Trachea (tissue), 1 donor: ENCODE data around the gene GNLY.

- PRO-cap = no peak
Observed at GRCh38 chr2:85605441-85606688, 3.4 kb upstream of the TMEM150A start.

GRCh38 chr2:85663219-85663872, 4.7 kb downstream of the SFTPB start:
- PRO-cap = no peak

GRCh38 chr2:85693947-85694684, at the start of gene GNLY:
TSS of gene GNLY (plus strand) at chr2:85694358.
- PRO-cap = no peak

GRCh38 chr2:85704928-85705512, 10.9 kb downstream of the GNLY start:
- PRO-cap = no peak

DNA sequence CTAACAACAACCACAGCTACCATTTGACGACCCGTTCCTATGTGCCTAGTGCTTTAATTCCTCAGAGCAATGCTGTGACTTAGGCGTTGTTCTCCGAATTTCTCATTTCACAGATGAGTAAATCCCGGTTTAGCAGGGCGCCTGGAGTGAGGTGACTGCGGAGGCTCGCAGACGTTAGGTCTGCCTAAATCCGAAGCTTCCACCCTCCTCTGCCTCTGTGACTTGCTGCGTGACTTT, 820 bp upstream of the ATOH8 start:
- PRO-cap = no peak

DNA sequence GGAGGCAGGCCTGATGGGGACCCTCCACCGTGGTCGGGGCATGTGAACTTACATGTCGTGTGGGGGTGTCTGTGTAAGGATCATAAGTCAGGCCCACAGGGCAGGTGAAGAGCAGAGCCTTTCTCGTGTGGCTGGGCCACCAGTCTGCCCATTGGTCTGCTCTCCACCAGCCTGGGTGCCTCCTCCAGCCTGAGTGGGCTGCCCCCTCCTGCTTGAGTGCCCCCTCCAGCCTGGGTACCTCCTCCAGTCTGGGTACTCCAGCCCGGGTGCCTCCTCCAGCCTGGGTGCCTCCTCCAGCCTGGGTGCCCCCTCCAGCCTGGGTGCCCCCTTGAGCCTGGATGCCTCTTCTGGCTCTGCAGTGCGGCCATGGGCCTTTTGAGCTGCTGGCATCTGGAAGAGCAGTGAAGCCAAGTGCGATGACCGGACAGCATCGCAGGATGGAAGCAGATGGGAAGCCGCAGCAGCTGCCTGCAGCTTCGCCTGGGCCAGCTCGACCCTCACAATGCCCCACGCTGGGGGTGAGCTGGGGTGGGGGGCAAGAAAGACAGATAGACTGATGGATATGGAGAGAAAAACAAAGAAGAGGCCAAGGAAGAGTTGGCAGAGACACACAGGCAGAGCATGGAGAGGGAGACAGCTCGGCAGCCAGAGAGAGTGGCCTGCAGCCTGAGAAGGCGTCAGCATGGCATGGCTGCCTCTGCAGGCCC, 25.1 kb downstream of the ATOH8 start:
- PRO-cap = no peak

DNA sequence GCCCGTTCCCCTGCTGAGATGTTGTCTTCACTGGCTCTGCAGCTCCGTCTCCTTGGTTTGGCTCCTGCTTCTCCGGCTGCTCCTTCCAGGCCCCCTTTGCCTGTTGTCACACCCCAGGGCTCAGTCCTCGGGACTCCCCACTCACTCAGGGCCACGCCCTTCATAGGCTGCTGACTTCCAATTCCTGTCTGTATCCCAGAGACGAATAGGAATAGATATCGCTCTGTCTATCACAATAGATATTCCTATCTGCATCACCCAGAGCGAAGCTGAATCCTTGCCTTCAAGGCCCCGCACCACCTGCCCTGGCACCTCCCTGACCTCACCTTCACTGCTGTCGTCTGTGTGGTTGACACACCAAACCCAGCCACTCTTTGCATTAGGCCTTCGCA, 43.3 kb downstream of the ATOH8 start:
- PRO-cap = no peak

GRCh38 chr2:85851076-85851982, 37.5 kb downstream of the ST3GAL5 start:
- PRO-cap = no peak

GRCh38 chr2:85907781-85908430, 19.1 kb upstream of the ST3GAL5 start:
- PRO-cap = no peak

- PRO-cap = no peak
Observed at GRCh38 chr2:85951534-85952381, 63.0 kb upstream of the ST3GAL5 start.

- PRO-cap = no peak
Observed at GRCh38 chr2:86000266-86000660, 105.4 kb downstream of the POLR1A start.

DNA sequence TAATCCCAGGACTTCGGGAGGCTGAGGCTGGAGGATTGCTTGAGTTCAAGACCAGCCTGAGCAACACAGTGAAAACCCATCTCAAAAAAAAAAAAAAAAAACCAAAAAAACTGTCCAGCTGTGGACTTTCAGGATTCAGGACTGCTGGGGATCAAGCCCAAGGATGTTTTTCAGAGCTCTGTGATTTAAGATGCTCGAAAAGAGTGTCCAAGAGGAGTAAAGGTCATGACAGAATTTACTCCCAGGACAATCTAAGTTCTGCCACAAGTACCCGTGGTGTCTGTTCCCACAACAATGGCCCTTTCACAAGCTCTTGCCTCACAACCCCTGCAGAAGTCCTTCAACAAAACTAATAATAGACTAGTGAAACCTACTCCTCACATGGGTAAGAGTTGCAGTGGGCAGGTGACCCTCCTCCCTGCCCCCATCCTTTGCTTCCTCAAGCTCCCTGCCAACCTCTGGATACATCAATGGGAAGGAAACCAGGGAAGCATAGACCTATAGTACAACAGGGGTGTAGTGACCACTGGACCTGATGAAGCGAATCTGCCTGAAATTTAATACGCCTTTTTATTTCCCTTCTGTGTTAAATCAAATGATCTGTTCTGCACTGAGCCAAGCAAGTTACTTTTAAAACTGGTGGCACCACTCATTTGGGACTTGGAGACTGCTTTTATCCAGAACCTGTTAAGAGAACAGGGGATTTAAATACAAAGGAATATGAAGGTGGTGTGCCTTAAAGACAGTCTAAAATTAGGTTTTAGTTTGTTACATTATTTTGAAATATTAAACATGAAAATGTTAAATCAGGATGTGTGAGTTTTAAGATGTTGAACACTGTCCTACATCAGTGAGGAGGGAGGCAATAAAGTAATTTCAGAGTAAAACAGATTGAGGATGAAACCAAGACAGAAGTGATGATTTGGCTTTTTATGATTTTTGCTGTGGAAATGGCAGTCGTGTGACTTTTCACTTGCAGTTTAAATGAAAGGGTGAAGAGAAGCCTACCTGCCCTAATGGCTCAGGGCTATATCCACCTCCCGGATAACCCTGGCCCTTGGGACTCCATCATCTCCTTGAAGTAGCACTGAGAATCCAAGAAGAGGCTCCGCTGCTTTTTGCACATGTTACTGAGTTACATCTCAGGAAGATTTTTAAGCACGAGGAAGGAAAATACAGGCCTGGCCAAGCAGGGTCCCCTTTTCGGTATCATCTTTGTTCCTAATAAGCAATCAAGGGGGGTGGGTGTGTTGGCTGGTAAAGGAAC, 35.2 kb downstream of the PTCD3 start:
- PRO-cap = no peak

- PRO-cap = no peak
Observed at GRCh38 chr2:86192670-86193172, 2.5 kb downstream of the IMMT start.

GRCh38 chr2:86223129-86224109, 24.2 kb downstream of the MRPL35 start:
- PRO-cap = bidirectional peak, plus-strand start at chr2:86223428, minus-strand start at chr2:86223214

DNA sequence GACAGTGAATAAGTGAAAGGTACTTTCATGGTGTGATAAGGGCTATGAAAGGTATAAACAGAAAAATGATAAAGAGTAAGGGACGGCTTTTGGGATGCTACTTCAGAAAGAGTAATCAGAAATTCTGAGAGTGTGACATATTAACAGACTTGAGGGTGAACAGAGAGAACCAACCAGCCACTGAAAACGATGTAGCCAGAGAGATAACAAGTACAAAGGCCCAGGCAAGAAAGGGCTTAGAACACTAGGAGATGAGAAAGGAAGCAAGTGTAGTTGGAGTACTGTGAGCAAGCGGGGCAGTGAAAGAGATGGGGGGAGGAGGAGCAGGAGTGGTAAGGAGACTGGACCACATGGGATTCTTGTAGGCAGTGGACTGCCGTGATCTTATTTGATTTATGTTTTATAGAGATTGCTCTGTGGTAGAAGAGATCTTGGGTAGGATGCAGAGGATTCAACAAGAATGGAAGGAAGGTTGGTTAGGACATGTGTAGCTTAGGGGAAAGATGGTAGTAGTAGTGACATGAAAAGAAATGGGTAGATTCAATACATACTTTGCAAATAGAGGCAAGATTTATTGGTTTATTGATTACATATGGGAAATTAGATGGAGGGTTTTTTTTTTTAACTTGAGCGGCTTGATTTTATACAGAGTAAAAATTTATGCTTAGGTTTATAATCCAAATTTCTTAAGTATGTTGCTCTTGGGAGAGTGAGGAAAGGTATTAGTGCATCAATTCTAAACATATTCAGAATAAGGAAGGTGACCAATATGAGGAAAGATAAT, 20.6 kb downstream of the KDM3A start:
- PRO-cap = no peak

DNA sequence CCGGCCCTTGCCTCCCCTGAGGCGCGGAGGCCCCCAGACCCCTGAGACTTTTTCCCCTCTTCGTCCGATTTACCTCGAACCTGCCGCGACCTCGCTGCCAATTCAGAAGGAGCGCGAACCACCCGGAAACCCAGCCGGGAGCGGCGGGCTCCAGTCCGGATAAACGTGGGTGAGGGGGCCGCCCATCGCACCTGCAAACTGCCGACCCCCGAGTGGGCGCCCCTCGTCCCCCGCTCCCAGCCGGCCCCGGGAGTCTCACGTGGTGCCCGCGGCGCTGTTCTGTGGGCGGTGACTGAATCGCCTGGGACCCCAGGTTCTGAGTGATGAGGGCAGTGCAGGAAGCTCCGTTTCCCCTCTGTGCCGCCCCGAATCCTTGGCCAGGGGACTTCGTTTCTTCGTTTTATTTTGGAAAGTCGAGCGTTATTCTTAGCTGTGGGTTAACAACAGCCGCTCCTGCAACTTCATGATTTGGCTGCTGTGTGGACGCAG, 862 bp downstream of the RMND5A start:
- PRO-cap = no peak

- PRO-cap = no peak
Observed at GRCh38 chr2:86773293-86774474, 17.0 kb downstream of the CD8A start.

DNA sequence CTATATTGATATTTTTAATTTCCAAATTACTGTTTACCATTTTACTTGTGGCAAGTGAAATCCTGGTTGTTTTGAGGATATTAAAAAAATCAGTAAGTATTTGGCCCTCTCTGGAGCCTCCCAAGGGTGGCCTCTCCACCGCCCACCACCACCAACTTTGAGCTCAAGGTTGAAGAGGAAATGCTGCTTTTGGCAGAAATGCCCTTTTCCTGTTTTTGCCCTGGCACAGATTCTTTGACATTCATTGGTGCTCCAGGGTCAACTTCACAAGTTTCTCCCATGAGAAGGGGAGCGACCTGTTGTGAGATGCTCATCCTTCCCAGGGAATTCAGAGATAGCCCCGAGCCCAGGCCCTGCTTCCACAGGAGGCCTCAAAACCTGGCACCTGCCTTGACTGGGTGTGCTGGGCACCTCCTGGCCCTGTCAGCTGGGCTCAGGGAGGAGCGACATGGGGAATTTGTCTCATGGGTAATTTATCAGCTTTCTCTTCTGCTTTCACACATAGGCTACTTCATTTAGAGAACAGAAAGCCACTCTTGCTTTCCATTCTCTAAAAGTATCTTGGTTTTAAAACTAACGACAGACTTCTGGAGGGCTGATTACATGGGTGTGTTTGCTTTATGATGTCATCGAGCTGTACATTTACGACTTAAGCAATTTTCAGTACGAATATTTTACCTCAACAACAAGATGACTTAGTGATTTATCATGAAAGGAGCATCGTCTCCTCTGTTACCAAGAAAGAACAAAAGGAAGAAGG, 6.9 kb downstream of the CD8A start:
- PRO-cap = no peak

- PRO-cap = no peak
Observed at GRCh38 chr2:86787658-86788102, 3.0 kb downstream of the CD8A start.

DNA sequence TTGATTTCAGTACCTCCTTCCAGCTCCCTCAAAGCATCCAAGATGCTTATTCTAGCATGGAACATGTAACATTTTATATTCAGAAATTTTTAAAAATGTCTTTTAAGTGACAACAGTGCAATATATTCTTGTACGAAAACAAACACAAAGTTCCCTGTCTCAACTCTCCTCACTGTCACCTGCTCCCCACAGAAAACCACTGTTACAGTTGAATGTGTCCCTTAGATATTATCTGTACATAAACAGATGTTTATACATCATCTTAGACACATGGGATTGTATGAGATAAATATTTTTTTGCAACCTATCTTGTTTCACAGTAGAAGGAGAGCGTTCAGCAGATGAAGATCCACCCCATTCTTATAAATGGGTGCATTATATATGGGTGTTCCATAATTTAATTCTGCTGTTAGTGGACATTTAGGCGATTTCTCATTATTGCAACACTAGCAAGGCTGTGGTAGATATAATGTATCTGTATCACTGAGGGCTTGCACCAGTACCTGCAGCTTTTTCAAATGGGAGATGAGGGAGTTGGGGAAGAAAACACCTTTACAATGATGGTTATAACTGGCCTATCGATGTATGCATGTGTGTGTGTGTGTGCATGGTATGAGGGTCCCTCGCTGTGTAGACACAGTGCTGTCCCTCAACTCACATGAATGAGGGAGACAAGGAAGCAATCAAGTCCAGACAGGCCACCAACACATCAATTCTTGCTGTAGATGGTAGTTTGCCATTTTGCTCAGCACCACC, 2.3 kb upstream of the CD8A start:
- PRO-cap = no peak